Measurements from ENCODE around the gene FLRT3.

DNA sequence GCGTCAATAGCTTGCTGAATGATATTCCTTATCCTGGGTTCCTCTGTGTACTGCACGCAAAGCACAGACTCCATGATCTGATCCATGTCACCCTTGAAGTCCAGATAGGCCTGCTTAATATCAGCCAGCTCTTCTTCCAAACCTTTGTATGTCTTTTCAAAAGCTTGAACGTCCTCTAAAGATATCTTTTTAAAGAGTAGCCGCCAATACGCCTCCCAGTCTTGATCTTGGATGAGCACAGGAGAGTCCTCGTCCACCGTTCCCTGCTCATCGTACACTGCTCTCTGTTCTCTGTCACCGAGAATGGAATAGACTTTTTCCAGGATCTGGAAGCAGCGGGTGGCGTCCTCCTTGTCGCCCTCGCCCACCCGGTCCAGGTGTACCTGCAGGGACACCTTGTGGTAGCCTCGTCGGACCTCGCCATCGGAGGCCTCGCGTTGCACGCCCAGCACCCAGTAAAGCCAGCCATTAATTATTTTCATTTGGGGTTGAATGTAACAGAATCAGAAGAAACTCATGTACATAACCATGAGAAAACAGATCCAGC, 60.0 kb downstream of the JAG1 start:
- RRBS = no CpG with 5 or more reads among the region's 21 CpGs

DNA sequence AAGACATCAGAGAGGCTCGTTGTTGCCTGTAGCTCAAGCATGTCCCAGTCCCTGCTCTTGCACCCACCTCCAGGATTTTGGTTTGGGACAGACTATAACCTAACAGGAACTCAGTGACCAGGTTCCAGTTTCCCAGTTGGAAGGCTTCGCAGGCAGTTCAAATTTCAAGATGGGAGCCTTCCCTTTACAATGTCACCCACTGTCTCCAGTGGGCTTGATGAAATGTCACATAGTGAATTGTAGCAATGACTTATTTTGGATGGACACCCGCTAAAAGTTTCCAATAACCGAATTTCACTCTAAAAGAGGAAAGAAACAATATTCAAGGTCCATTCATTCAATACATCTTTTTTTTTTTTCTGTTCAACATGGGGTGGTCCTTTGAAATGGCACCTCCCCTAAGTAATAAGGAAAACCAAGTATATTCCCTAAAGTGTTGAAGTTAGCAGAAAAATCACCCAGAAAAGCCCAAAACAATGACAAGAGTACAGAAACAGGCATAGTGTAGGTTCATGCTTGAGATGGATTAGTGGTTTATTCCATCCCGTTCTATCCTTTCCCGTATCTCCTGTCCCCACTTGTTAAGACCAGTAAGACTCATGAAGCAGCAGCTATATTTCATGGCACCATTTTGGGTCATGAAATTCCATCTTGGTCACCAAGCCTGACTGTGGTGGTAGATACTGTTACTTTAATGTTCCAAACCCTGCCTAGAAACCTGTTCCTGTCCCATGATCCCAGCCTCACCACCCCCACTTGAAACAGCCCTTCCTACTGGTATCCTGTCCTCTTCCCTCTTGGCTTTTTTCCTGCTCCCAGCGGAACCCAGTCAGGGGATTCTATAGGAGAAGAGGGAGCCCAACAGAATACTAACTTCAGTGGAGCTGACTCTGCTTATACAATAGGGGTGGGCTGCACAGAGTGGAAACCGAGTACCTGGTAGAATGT, 49.3 kb downstream of the JAG1 start:
- RRBS = no CpG with 5 or more reads among the region's 8 CpGs

DNA sequence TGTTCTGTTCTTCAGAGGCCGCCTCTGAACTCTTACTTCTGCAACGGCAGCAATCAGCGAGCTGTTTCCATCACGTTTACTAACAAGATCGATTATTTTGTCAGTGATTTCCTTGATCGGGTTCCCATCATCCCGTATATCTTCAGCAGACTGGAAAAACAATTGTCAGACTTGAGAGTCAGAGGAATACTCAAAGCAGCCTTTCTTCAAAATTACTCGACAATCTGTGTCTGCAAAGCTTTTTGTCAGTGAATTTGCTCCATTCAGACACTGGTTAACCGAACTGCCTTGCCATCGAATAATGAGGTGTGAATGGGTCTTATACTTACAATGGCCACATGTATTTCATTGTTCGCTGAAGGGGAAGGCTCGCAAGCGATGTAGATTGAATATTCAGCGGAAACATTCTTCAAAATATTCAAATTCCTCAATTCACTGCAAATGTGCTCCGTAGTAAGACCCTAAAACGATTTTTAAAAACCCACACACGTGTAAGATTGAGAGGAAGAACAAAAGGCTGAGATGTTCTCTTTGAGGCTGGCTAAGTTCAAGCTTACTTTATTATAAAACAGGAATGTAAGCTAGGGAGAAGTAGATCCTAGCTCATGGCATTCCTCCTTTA, 32.9 kb downstream of the JAG1 start:
- RRBS = no CpG with 5 or more reads among the region's 17 CpGs

DNA sequence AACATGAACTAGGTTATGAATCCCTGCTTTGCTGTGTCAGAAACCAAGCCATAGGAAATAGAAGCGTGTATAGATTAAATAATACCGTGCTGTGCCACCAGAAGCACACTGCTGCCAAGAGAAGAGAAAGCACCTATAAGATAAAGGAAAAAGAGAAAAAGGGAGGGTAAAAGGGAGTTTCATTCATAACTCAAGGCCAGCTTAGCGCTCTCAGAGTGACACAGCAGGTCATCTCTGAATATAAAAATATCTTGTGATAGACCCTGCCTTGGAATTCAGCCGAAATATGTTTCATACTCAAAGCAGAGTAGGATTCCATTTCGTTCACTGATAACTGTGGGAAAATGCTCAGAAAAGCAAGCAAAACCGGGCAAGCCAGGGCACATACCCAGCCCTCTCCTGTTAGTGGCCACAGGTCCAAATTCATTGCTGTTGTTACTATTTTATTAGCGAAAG, 8.7 kb downstream of the JAG1 start:
- RRBS = no CpG with 5 or more reads among the region's 7 CpGs

DNA sequence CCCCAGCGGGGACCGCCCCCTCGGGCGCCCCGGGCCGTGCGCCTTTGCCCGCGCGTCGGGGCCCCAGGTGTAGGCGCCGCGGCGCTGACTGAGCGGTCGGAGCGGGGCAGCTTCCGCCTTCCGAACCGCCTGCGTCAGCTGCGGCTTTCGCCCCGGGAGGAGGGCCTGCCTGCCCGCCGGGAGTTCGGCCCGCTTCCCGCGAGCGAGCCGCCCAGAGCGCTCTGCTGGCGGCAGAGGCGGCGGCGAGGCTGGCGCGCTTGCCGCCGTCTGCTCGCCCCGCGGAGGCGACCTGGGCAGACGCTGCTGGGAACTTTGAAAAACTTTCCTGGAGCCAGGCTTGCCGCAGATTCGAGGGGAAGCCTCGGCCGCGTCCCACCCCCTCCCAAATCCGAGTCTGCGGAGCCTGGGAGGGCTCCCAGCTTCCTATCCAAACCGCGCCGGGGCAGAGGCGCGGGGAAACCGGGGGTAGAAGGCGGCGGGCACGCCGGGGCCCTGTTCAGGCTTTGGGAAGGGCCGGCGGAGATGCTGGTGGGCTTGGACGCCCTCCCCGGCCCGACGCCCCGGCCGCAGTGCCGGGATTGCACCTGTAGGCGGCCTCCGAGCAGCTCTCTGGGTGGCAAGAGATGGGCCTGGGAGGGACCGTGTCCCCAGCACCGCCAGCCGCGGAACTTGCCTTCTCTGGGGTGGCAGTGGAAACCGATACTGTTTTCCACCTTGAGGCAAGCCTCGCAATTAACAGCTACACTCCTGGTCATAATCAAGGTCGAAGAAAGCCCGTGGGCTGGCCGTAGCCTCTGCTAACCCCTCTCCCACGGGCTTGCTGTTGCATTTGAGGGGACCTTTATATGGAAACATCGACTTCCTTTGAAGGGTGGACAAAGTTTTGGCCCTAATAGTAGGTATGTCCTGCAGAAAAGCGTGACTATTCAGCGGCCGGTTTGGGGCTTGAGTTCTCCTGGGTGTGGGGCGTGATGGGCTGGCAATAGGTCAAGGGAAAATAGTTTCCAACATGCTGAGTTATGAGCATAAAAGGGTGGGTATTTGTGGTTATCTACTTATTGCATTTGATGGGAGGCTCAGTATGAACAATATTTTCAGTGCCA, 851 bp upstream of the JAG1 start:
- RRBS = no CpG with 5 or more reads among the region's 90 CpGs

GRCh38 chr20:10699445-10699964, 25.7 kb upstream of the JAG1 start:
- RRBS = no CpG with 5 or more reads among the region's 3 CpGs

DNA sequence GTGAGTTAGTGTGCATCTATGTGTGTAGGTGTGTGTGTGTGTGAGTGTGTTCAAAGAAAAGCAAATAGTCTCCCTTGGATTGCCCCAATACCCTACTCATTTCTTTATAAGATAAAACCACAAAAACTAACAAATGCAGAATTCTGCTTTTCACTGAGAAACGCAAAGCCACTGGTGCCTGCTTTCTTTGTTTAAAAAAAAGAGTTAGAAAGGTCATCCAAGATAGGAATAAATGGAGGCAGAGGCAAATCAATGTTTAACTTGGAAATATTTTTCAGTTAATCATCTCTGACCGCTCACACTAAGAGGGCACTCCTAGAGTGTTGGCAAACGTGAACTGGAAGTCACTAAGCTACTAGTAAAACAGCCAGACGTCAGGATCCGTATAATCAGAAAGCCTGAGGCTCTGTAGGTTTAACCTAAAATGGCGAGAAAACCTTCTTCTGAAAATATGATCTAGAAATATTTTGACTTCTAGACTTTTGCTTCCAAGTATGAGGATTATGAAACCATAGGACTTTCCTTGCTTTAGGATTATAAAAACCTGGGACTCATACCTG, 37.5 kb upstream of the JAG1 start:
- RRBS = no CpG with 5 or more reads among the region's 6 CpGs

DNA sequence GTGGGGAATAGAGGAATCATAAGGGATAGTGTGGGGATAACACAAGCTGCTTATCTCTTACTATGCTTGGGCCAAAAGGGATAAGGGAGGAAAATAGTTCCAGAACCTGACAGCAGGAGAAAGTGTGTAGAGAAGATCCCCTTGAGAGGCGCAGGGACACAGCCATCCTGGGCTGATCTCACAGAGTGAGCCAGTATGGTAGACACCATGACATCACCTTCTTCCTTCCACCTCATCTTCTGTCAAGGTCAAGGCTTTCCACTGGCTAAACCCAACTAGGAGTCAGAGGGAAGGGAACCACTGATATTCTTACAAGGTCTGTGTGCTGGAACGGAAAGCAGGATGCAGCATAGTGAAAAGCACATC, 423.7 kb upstream of the JAG1 start:
- RRBS = no CpG with 5 or more reads among the region's 2 CpGs

DNA sequence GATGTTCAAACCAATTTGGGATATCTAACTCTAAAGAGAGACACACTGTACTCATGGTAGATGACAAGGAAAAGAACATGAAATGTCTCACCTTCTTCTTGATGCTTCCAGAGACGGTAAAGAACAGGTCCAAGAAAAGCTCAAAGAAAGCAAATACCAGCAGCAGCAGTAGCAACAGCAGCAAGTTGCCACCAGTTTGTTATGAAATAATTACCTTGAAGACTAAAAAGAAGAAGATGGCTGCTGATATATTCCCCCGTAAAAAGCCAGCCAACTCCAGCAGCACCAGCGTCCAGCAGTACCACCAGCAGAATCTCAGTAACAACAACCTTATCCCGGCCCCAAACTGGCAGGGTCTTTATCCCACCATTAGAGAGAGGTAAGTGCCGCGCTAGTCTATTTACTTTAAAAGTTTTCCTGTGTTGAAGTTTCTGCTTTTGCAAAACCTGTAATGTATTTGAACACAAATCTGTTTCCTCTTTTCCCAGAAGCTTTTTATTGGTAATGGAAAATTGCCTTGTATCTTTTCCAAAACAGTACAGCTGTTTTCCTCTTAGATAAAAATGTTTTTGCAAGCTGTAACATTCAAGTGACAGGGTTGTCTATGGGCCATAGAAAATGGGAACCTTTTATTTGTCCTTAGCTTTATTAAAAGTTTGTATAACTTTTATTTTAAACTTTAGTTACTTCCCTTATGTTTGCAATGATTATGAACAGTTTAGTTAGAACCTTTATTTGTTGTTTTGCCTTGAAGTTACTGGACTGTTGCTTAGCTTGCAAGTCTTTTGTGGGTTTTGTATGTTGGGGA, 734 bp downstream of the BTBD3 start:
- RRBS = no CpG with 5 or more reads among the region's 6 CpGs

- RRBS = no CpG with 5 or more reads among the region's 3 CpGs
These were observed 61.7 kb downstream of the BTBD3 start for GRCh38 chr20:11979361-11979825.

GRCh38 chr20:12594602-12595160, 414.1 kb upstream of the SPTLC3 start:
- RRBS = no CpG with 5 or more reads among the region's 2 CpGs

DNA sequence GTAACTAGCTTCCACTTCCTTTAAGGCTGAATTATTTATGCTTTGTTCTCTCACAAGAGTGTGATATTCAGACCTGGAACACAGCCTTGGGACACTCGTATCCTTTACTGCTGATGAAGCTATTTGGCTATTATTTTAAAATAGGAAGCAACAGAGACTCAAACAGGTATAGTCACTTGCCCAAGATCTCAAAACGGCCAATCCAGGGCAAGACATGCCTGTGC, 19.9 kb downstream of the SPTLC3 start:
- RRBS = no CpG with 5 or more reads among the region's 2 CpGs

GRCh38 chr20:13219947-13220988, 806 bp upstream of the ISM1 start:
- RRBS = 3% methylated on average over 33 of the region's 89 CpGs

GRCh38 chr20:13272596-13273037, 51.5 kb downstream of the ISM1 start:
- RRBS = no CpG with 5 or more reads among the region's 4 CpGs

GRCh38 chr20:13430122-13430665, 208.5 kb downstream of the TASP1 start:
- RRBS = no CpG with 5 or more reads among the region's 10 CpGs

- RRBS = no CpG with 5 or more reads among the region's 2 CpGs
These were observed 185.9 kb downstream of the TASP1 start for GRCh38 chr20:13452931-13453151.

- RRBS = no CpG with 5 or more reads among the region's 1 CpG
These were observed 47.9 kb downstream of the ESF1 start for GRCh38 chr20:13736814-13737255.

- RRBS = no CpG with 5 or more reads among the region's 12 CpGs
These were observed at the start of gene FLRT3 for GRCh38 chr20:14337186-14337893. Gene FLRT3 (minus strand): TSS chr20:14337612.

DNA sequence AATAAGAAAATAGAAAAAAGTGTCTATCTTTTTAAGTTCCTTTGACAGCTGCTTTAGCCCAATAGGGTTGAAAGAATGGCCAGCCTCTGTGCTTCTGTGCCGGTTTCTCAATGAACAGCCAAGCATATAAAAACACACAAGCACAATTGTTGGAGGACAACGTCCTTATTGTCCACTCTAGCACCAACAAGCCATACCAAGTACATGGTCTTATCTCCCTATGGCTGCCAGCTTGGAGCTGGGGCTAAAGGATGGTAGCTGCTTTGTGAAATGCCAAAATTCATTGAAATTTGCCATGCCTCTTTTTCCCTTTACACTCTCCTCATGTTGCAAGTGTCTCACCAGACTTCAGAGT, 50.0 kb upstream of the FLRT3 start:
- RRBS = no CpG with 5 or more reads among the region's 2 CpGs

DNA sequence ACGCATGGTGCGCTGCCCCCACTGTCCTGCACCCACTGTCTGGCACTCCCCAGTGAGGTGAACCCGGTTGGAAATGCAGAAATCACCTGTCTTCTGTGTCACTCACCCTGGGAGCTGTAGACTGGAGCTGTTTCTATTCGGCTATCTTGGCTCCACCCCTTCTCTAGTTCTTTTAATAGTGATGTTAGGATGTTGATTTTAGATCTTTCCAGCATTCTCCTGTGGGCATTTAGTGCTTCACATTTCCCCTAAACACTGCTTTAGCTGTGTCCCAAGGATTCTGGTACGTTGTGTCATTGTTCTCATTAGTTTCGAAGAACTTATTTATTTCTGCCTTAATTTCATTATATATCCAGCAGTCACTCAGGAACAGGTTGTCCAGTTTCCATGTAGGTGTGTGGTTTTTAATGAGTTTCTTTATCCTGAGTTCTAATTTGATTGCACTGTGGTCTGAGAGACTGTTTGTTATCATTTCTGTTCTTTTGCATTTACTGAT, 130.2 kb upstream of the FLRT3 start:
- RRBS = no CpG with 5 or more reads among the region's 6 CpGs

Data from pericardium (tissue), 1 donor.